LHCN-M2 (cell line): ENCODE data around the genes LRRC36 and TPPP3.

GRCh38 chr16:67194354-67195123, 2.6 kb downstream of the E2F4 start:
- RAMPAGE, long total RNA, result no peak

- RAMPAGE, long total RNA, result no peak
Measured at GRCh38 chr16:67326443-67327215, at the start of gene LRRC36. Gene LRRC36, plus strand, starts transcription at chr16:67326815.

GRCh38 chr16:67393028-67394257, at the start of gene TPPP3:
Gene TPPP3, minus strand, starts transcription at chr16:67393498.
- RAMPAGE, long total RNA, result no peak

DNA sequence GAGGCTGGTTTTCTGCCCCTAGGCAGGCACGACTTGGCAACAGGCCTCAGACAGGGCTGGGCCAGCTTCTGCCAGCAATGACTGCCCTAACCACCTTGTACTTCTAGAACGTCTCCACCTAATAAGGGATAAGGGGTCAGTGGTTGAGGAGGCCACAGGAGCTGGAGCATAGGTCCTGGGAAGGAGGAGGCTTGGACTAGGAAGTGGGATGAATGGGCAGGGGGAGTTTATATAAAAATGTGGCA, 2.4 kb upstream of the HSD11B2 start:
- RAMPAGE, long total RNA, result no peak

DNA sequence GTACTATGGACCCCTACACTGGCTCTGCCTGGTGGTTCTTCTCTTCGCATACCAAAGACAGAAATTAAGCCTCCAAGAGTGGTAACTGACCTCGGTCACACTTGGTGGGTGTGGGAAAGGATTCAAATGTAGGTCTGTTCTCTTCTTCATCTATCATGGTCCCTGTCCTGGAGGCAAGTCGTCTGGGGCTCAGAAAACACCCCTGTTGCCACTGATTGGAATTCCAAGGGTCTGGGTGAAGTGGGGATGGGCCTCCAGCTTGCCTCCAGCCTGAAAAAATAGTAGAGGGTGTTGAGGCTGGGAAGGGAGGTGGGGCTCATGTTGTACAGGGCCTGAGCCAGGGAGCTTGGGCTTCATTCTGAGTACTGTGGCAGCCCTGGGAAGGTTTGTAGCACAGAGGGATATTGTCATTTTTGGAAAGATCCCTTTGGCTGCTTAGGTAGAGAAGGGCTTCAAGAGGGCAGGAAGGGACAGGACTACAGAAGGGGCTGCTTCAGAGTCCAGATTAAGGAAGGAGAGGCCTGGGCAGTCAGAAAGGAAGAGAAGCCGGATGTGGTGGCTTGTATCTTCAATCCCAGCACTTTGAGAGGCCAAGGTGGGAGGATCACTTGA, 3.2 kb downstream of the HSD11B2 start:
- RAMPAGE, long total RNA, result no peak

DNA sequence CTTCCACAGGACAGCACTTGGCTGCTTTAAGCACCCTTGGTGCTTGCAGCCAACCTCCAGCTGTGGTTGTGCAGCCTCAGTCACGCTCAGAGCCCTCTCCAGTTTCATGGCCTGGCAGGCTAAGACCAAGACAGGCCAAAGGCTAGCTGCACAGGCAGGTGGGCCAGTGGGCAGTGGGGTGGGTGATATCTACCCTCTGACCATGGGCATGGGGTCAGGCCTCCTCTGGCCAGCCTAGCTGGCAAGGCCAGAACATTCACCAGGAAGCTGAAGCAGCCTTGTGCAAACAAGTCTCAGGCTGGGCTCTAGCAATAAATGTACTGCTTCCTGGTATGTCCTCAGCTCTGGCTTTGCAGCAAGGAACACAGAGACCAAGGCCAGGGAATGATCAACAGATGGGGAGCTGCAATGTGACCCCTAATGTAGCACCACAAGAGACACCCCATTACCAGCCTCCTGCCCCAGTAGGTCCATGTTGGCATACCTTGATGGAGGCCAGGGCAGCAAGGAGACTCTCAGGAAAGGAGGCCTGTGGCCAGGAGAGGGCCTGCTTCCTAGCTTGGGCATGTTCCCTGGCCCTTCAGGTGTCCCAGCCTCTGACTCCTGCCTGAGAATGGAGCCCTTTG, 20.9 kb downstream of the HSD11B2 start:
- RAMPAGE, long total RNA, result no peak

DNA sequence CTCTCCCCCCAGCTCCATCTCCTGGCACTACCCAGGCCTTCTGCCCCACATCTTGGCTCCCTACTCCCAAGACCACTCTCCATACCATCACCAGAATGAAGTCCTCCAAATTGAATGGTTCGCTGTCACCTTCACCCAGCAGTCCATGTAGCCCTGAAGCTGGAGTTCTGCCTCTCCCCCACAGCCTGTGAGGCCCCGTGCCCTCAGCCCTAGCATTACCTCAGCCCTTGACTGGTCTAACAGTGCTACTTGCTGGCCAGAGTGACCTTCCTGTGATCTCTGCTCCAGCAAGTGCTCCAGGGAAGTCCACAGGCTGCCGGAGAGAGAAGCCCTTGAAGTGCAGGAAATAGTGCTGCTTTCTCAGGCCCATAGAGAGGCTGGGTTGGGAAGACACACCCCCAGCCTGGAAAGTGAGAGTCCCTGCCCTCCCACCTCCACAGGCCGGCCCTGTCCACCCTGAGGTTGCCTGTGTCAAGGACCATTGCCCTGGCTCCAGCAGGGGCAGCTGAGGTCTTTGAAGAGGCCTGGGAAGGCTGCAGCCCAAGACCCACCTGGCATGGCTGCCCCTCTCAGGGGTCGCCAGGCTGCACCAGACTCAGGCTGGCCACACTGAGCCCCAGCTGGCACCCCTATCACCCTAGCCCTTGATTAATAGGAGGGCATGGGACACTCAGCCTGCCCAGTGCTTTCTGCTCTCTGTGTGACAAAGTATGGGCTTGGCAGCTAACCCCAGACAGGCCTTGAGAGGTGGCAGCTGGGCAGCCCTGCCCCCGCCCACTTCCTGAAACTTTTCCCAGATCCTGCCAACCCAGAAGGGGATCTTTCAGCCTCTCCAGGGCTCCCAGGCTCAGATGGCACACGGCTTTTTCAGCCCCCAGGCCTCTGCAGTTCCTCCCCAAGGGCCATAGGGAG, 21.8 kb downstream of the ATP6V0D1 start:
- RAMPAGE, long total RNA, result no peak

DNA sequence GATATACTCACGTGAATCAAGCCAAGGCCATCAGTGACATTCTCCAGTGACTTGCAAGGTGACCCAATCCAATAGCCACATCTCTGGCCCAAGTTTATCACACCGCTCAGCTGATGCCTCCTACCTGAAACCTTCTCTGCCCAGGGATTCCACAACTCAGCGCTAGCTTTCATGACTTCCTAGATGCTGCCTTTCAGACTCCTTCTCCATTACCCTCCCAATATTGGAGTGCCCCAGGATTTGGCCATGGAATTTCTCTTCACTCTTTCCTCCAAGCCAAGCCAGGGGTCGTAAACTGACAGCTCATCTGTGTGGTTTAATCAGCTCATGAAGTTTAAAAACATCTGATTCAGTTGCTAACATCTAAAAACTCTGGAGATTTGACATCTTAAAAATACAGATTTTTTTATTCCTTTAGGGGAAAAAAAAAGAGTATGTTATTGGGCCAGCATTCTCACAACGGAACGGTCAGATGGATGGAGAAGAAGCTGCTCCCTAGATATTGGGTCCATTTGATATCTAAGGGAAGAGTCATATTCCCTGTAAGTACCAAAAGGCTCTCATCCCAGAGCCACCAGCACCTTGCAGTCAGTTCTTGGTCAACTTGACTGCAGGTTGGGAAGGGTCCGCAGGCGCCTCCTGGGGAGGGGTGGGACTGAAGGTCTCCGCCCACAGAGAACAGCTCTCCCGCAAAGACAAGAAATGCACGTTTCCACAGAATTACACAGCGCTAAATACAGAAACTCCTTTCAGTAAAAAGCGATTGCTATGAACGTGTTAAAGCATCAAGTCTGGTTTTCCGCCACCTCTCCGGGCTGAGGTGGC, 1.1 kb upstream of the CTCF start:
- RAMPAGE, long total RNA, result no peak

DNA sequence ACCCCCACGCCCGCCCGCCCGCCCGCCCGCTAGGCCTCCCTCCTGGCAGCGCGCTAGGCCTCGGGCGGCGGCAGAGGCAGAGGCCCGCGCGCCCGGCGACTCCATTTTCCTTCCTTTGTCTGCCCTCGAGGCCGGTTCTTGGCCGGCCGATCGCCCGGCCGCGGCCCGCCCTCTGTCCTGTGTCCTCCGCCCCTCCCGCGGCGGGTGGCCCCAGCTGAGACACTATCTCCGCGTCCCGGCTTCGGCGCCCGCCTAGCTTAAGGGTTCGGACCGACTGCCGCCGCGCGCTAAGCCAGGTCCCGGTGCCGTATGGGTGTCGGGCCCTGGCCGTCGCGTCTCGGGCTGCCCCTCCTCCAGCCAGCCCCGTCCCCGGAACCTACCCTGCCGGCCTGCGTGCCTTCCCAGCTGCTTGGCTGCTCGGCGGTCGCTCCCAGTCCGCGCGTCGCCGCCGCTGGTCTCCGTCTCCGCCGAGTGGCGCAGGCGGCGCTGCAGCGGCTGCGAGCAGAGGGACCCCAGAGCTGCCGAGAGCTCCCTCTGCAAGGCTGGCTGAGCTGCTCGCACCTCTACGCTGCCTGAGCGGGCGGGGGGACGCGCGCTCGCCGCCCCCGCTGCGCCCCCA, 698 bp downstream of the CTCF start:
- RAMPAGE, long total RNA, result no peak

- RAMPAGE, long total RNA, result no peak
Measured at GRCh38 chr16:67563534-67563762, 1.1 kb downstream of the CTCF start.

- RAMPAGE, long total RNA, result no peak
Measured at GRCh38 chr16:67673424-67674296, 7.0 kb downstream of the C16orf86 start.

GRCh38 chr16:67719818-67720589, 888 bp upstream of the GFOD2 start:
- RAMPAGE, long total RNA, result no peak

DNA sequence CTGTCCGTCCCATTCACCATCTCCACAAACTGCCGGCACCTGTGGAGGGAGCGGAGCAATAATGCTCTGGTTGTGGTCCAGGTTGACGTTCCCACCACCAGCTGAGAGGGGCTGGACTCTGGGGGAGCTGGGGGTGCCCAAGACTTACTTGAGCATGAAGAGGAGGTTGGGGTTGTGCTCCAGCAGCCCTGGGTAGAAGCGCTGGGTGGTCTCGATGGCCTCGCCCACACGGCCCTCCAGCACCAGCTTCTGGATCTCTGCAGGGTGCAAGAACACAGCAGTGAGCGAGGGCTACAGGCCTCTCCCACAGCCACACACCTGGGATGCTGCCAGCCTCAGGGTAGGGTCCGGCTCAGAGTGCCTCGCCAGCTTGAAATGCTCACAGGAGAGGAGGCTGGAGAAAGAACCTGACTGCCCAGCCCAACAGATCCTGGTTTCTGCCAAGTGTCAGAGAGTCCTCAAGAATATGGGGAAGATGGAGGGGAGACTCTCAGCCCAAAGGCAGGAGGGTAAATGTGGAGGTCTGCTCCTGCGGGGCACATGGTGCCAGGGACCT, 10.8 kb upstream of the GFOD2 start:
- RAMPAGE, long total RNA, result no peak

GRCh38 chr16:67803920-67804470, 2.4 kb downstream of the RANBP10 start:
- RAMPAGE, long total RNA, result no peak

- RAMPAGE, long total RNA, result no peak
Measured at GRCh38 chr16:67804661-67805535, 1.5 kb downstream of the RANBP10 start.

- RAMPAGE, long total RNA, result no peak
Measured at GRCh38 chr16:67843258-67843718, 1.2 kb downstream of the THAP11 start.

GRCh38 chr16:67892717-67893139, 326 bp upstream of the PSKH1 start:
- RAMPAGE, long total RNA, result no peak

DNA sequence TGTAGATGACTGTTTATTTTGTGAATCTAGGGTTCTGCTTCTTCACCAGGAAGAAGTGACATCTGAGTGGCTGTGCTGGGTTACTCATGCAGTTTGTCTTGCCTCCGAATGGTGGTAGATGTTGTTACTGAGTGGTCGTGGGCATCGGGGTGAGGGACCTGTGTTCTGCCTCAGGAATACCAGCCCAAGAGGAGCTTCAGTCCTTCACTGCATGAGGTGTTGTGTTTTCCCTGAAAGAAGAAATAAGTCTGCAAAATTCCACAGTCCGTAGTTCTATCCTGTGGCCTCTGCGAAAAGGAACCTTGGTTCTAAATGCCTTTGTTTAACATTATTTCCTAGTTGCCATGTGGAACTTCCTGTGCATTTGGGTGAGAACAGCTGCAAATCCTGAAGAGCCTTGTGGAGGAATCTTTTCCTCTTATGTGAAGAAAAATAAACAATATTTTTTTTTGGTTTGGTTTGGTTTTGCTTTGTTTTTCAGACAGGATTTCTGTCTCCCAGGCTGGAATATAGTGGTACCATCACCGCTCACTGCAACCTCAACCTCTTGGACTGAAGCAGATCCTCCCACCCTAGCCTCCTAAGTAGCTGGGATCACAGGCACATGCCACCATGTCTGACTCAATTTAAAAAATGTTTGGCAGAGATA, 9.8 kb downstream of the PSKH1 start:
- RAMPAGE, long total RNA, result no peak

- RAMPAGE, long total RNA, result no peak
Measured at GRCh38 chr16:67943222-67943930, 544 bp downstream of the LCAT start.

DNA sequence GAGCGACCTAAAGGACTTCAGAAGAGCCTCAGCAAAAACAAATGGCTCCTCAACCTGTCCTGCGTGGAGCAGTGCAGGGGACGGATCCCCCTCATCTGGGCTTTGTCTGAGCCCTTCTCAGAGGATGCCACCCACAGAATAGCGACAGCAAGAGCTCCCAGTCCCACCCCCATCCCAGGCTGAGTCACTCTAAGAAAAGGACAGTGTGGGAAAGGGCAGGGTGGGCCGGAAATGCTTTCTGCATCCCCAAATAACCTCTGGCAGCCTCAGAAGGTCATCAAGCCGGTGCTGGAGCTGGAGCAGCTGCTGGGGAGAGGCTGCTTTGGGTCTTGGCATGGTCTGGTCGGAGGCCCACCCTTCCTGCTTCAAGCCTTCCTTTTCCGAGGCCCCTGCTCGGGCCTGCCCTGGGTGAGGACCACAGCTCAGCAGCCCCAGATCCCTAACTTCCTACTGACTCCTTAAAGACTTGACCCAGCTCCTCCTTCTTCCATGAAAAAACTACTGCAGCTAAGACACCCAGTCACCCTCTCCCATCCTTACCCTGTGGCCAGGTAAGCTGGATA, 8.8 kb downstream of the SLC12A4 start:
- RAMPAGE, long total RNA, result no peak